Mesenteric fat pad (tissue), 1 donor: ENCODE data around the gene PTBP2.

- PRO-cap = no peak
These were observed 89.8 kb upstream of the ARHGAP29 start for GRCh38 chr1:94327055-94327625.

DNA sequence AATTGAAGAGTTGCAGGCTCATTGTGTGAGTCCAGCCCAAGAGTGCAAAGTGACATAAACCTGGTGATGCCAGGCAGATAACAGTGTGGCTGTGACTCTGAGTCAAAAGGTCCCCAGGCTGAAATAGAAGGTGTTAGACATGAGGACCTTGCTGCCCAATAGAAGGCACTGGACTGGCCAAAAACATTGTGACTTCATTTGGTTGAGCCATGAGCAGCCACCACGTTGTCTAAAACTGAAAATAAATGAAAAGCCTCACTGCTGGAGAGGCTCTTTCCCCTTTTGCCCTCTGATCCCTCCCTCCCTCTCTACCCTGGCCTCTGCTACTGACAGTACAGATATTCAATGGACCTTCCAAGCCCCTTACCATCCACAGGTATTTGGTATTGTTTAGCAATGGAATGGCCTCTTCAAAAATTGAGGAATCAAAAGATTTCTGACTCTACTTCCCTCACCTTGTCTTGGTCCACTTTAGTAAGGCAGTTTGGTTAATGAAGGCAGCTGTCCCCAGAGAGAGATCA, 67.7 kb upstream of the ABCD3 start:
- PRO-cap = no peak

GRCh38 chr1:94406253-94406948, 11.8 kb upstream of the ABCD3 start:
- PRO-cap = no peak

DNA sequence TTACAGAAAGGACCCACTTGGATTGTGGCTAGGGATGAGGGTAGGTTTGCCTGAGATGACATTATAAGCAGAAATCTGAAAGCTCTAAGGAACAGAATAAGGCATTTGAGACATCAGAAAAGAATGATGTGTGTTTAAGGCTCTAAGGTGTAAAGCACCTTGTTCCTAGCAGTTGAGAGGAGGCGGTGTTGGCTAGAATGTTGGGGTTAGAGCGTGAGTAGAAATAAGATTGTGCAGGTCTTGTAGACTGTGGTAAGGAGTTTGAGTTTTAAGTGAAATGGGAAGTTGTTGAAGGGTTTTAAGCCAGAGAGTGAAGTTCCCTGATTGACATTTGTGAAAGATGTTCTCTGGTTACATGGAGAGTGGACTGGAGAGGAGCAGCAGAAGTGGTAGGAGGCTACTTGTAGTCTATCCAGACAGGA, 37.1 kb downstream of the F3 start:
- PRO-cap = no peak

GRCh38 chr1:94579671-94580475, 38.3 kb upstream of the F3 start:
- PRO-cap = no peak

GRCh38 chr1:94648194-94648839, 106.8 kb upstream of the F3 start:
- PRO-cap = no peak

- PRO-cap = no peak
These were observed 43.3 kb downstream of the CNN3 start for GRCh38 chr1:94883608-94884048.

DNA sequence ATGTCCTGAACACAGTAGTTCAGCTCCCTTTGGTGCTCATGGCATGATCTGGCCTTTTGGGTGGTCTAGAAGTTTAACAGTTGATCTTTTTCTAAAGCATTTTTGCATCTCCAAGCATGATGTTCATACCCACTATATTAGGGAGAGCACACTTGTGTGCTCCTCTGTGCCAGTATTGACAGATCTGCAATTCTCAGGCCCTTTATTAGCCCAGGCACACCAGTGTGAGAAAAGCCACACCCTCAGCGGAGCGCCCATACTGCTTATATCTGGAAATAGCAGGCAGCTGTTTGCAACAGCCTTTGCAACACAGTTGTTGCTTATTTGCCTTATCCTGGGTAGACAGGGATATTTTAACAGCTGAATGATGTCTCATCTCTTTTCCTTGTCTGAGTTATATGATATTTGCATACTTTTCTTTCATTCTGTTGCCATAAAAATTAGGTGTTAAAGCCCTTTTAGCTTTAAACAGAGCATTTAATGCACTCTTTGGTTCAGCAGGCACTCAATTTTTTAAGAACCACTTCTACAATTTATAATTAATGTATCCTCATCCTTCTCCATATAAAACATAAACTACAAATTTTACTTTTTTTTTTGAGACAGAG, 34.0 kb downstream of the CNN3 start:
- PRO-cap = no peak

GRCh38 chr1:94924769-94925384, 2.0 kb downstream of the CNN3 start:
- PRO-cap = no peak

- PRO-cap = no peak
These were observed 35.7 kb upstream of the CNN3 start for GRCh38 chr1:94962418-94963215.

- PRO-cap = no peak
These were observed 29.5 kb downstream of the ALG14 start for GRCh38 chr1:95043201-95043701.

- PRO-cap = no peak
These were observed 337 bp upstream of the ALG14 start for GRCh38 chr1:95073136-95073439.

DNA sequence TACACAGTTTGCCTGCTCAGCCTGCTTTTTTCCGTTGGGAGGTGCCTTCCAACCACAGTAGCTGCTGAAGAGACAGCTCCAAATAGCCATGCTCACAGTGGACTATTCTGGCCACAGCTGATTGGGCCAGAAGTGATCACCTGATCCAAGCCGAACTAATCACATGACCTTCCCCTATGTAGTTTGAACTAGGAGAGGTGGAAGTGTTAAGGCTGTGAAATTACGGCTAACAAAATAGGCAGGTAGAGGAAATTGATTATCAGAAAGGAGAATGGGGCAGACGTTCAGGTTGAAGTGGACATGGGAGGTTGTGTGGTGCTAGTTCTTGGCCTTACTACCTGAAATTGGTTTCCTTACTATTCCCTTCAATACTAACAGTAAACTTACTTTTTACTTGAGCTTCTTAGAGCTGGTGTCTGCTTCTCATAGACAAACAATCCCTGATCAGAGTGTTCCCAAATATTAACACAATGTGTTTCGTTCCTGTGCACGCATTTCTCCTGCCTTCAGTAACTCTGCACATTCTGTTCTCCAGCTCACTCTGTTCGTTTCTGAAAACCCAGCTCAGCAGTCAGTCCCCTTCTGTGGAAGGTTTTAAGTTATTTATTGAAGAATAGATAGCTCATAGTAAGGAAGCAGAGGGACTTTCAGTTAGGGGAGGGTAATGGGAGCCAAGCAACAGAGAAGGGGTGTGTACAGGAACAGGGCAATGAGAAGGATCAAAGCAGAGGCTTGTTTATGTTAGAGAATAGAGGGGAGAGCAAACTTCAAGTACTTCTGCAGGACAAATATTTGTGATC, 136.3 kb downstream of the RWDD3 start:
- PRO-cap = no peak

- PRO-cap = no peak
These were observed 183.4 kb upstream of the PTBP2 start for GRCh38 chr1:96538027-96538707.

GRCh38 chr1:96721036-96722309, at the start of gene PTBP2:
PTBP2 (plus strand) TSS chr1:96721784.
- PRO-cap = bidirectional peak, plus-strand start at chr1:96721792, minus-strand start at chr1:96721714

- PRO-cap = no peak
These were observed 75.0 kb downstream of the PTBP2 start for GRCh38 chr1:96796231-96797301.

DNA sequence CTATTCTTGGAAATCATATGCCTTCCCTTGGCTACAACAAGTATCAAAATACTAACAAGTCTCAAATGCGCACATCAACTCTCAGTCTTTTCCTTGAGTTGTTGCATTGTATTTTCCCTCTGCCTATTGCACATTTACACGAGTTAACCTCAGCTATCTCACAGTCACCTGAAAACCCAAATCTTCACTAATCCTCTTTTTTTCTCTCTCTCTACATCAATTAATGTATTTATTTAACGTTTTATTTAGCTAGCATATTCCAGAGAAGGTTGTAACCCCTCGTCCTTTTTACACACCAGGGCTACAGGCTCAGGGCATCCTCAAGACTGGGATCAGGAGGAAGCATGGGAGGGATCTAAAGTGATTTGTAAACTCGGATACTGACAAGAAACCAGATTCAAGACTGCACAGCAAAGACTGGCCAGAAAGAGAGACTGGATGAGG, 96.0 kb downstream of the DPYD start:
- PRO-cap = no peak

GRCh38 chr1:97883068-97883480, 37.8 kb downstream of the DPYD start:
- PRO-cap = no peak

- PRO-cap = no peak
These were observed 128.9 kb upstream of the DPYD start for GRCh38 chr1:98049755-98050157.

DNA sequence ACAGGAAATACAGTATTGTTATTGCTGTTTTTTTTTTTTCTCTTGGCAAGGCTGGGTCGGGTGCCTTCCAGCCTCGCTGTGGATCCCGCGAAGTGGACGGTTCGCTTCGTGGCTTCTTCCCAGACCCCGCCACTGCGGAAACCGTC, 388 bp upstream of the SNX7 start:
- PRO-cap = no peak